ENCODE results near the genes SEMA4B, NGRN, ZNF774 and IQGAP1.

GRCh38 chr15:89824019-89824696 lies 9.5 kb upstream of the ANPEP start:
- PRO-cap = no peak

DNA sequence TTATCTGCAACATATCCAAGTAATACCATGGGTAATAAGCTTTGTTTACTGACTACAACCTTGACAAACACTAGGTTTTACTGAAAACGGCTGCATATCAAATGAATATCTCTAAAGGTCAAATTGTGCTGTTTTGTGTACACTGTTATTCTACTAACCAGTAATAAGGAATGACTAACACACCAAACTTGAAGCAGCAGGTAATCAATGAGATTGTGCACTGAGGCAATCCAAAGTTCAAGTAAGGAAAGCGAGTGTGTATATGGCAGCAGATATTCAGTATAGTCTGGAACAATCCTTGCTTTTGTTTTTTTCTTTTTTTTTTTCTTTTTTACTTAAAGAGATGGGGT lies 35.1 kb downstream of the AP3S2 start:
- PRO-cap = no peak

DNA sequence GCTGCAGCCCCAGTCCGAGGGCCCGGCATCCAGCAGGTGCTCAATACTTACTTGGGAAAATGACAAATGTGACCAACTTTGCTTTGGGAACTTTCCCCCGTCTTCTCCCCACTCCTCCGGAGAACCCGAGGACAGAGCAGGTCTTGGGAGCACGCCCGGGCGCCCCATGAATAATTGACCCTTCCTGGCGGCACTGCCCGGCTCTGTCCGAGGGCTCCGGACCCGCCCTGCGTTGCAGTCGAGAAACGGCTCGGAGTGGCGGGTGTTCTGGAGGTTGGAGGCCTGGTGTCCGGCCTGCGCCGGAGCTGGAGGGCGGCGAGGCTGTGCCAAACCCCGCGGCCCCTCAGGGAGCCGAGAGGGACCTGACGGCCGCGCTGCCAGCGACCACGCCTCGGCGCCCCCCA lies 1.1 kb upstream of the ZNF710 start:
- PRO-cap = no peak

DNA sequence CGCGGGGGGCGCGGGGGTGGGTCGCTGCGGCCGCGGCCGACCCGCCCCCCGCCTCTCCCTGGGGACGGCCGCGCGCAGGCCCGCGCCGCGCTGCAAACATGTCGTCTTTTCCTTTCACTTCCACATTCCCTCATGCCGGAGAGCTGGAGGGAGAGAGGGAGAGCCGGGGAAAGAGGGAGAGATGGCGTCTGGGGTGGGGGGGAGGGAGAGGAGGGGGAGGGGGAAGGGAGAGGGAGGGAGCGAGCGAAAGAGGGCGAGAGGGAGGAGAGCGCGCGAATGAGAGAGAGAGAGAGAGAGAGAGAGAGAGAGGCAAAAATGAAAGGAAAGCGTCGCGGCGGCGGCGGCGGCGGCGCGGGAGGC lies 545 bp downstream of the ZNF710 start:
- PRO-cap = bidirectional peak, plus-strand start at position 125 of the sequence, minus-strand start at position 56 of the sequence; bidirectional peak, plus-strand start at position 246 of the sequence, minus-strand start at position 278 of the sequence

DNA sequence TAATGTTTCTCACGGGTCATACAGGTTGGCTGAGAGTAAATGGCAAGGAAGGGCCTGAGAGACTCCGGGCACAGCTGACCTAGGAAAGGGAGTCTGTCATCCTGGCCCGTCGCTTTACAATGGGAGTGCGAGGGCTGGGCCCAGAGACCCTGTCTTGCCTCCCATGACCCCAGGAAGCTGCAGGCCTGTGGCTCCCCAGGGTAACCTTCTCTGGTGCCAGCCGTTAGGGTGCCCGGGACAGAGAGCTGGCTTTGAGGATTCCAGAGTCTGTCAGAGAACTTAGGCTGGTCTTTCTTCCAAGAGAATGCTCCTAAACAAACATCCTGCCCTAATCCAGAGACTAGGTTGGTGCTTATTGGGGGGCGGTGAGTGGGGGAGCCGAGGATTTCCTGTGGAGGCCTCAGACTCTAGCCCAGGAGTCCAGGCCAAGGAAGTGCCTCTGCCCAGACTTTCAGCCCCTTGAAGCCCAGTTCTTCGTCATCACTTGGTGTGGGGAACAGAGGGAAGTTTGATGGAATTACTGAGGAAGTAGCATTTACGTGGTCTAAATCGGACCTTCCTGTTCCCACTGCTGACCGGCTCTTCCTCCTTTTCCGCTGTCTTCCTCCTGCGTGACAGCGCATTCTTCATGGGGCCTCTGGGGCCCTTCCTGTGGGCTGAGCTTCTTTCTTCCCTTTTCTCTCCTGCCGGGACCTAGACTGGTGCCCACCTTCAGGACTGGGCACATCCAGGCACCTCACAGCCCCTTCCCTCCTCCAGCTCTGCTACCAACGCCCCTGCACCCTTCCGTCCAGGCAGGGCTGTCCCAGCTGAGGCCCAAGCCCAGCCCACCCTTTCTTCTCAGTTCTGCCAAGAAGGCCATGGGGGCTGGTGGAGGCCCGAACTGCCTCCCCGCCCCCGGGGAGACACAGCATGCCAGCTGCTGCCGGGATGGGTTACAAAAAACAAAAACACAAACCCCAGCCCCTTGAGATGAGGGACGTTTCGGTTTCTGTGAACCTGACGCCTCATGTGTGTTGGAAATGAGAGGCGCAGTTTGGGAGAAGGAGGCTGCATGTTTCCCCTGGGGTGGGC lies 18.8 kb downstream of the ZNF710 start:
- PRO-cap = bidirectional peak, plus-strand start at position 620 of the sequence, minus-strand start at position 461 of the sequence

GRCh38 chr15:90061910-90062982 lies 40.0 kb downstream of the IDH2 start:
- PRO-cap = no peak

DNA sequence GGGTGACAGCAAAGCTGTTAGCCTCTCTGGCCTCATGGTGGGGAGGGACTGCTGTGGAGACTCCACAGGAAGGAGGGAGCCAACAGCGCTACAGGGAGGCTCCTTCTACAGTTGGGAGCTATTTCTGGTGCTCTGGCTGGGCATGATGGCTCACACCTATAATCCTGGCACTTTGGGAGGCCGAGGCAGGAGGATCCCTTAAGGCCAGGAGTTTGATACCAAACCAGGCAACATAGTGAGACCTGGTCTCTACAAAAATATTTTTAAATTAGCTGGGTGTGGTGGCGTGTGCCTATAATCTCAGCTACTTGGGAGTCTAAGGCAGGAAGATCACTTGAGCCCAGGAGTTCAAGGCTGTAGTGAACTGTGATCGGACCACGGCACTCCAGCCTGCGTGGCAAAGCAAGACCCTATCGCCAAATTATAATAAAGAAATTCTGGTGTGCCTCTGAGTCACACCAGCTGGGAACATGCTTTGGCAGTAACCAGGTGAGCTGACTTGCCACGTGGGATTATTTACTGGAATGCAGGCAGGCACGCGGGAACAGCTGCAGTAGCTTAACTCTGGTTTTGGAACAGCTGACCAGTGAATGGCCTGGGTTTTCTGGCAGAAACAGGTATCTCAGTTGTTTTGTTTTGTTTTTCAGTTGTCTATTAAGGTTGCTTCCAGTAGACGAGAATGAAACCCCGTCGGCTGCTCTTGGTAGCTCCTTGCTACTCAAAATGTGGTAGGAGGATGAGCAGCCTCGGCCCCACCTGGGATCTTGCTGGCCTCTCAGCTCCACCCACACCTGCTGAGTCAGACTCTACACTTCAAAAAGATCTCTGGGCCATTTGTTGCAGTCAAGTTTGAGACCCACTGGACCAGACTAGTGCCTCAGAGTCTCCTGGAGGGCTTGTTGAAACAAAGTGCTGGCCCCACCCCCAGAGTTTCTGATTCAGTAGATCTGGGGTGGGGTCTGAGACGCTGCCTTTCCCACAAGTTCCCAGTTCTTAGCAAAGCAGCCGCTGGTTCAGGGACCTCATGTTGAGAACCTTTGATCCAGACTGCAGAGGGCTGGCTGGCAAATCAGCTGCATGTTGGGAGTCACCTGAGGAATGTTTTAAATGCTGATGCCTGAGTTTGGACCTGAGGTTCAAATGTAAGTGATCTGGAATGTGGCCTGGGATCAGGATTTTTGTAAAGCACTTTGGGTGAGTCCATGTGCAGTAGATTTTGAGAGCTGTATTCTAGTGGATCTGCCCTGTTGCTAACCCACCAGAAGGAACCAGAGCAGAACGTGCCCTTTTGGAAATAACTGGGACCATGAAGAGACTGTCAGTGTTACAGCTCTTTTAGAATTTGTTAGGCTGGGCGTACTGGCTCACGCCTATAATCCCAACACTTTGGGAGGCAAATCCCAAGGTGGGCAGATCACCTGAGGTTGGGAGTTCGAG lies 26.6 kb downstream of the IDH2 start:
- PRO-cap = no peak

DNA sequence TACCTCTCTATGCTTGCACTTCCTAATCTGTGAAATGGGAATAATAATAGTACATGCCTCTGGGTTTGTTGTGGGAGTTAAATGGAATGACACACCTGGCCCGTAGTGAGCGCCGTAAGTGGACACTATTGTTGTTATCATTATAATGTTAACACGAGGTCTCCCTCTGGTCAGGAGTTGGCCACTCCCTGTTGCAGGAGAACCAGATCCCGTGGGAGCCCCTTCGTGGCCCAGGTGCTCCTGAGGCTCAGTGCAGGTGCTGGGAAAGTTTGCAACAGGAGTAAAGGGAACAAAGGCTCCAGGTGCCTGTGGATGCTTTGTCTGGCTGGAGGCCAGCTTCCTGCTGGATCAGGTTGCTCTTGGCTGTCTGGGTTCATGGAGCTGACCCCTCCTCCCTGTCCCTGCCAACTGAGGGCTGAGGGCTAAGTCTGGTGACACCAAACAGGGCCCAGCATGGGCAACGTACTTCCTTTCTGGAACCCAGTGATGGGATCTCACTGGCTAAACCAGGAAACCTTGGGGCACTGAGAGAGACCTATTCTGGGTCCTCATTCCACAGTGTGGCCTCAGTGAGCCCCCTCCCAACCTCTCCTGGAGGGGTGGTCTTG lies 40.0 kb upstream of the SEMA4B start:
- PRO-cap = no peak

DNA sequence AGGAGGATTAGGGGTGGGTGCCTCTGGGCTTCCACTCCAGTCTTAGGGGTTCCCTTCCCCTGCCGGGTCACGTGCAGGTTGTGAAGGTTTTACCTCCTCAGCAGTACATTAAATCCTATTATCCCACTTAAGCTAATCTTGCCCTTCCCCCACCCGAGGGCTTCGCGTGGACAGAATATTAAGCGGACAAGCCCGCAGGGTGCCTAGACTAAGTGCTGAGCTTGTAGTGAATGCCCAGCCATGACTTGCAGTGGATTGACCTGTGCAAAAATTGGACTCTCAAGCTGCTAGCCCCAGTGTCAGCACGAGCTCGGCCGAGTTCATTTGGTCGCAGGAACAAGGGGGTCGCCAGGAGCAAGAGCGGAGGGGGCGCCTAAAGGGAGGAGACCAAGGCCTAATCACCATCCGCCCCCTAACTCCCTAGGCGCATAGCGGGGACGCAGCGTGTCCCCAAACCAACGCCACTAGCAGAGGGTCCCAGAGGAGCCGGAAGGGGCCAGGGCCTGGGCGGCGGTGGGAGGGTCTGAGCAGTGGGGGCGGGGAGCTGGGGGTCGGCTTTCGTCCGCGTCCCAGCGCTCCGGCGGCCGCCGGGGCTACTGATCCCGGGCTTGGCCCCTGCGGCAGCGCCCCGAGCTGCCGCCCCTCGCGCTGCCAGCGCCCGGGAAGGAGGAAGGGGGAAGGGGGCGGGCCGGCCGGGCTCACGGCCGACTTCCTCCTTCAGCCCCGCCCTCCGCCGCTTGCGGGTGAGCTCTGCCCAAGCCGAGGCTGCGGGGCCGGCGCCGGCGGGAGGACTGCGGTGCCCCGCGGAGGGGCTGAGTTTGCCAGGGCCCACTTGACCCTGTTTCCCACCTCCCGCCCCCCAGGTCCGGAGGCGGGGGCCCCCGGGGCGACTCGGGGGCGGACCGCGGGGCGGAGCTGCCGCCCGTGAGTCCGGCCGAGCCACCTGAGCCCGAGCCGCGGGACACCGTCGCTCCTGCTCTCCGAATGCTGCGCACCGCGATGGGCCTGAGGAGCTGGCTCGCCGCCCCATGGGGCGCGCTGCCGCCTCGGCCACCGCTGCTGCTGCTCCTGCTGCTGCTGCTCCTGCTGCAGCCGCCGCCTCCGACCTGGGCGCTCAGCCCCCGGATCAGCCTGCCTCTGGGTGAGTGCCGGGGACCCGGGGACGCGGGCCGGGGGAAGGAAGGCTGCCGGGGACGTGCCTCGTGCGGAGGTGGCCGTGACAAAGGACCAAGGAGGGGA lies at the start of gene SEMA4B:
SEMA4B (plus strand) TSS at position 736 of the 1,239 bp plus-strand sequence.
- PRO-cap = bidirectional peak, plus-strand start at position 504 of the sequence, minus-strand start at position 466 of the sequence; bidirectional peak, plus-strand start at position 757 of the sequence, minus-strand start at position 660 of the sequence

- PRO-cap = no peak
Observed at GRCh38 chr15:90227948-90228359, 5.8 kb downstream of the CIB1 start.

- PRO-cap = bidirectional peak, plus-strand start at chr15:90265729, minus-strand start at chr15:90265594; bidirectional peak, plus-strand start at chr15:90266431, minus-strand start at chr15:90266293
Observed at GRCh38 chr15:90265446-90266556, at the start of gene NGRN. Gene NGRN, plus strand, starts transcription at chr15:90265672.

- PRO-cap = no peak
Observed at GRCh38 chr15:90306520-90306740, 41.0 kb downstream of the NGRN start.

DNA sequence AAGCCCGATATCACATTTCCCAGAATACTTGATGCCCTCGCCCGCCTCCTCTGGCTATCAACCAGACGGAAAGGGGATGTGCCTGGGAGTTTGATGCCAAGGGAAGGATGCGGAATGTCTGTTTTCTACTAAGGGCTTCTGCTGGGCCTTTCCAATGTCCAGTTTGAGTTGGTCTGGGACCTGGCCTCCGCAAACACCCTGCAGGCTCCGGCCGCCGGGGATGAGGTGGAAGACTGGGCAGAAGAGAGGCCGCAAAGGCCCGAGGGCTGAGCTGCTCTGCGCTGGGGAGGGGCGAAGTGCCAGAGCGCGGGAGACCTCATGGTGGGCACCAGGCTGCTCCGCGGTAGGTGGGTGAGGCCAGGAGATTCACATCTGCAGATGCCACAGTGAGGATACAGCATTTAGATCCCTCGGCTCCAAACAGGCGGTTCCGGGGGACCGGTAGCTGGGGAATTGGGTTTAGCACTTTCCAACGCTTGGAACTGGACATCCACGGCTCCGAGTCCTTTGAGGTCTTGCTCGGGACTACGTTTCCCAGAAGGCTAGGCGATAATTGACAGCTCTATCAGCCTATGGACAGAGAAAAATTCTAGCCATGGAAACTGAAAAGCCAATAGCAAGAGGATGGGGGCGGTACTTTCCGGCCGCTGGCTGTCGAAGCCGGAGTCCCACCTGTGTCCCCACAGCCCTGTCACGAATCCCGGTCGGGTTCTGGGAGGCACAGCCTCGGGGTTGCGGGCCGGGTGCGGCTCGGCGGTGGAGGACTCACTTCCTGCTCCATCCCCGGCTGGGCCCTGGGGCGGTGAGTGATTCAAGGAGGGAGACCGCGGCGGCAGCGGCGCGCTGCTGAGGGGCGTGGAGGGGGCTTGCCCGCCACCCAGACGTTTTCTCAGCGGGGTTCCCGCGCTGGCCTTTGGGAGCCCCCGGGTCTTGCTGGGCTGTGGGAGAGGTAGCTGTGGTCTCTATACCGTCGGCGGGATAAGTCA lies at the start of gene ZNF774:
ZNF774 (plus strand) TSS at position 675 of the 986 bp plus-strand sequence.
- PRO-cap = unidirectional peak, plus-strand start at position 87 of the sequence; bidirectional peak, plus-strand start at position 696 of the sequence, minus-strand start at position 484 of the sequence

- PRO-cap = no peak
Observed at GRCh38 chr15:90352596-90353105, 567 bp downstream of the ZNF774 start.

- PRO-cap = bidirectional peak, plus-strand start at chr15:90388277, minus-strand start at chr15:90387917
Observed at GRCh38 chr15:90388084-90388423, at the start of gene IQGAP1. Gene IQGAP1, plus strand, starts transcription at chr15:90388242.

- PRO-cap = bidirectional peak, plus-strand start at chr15:90459635, minus-strand start at chr15:90459516
Observed at GRCh38 chr15:90459439-90459836, 70.3 kb upstream of the CRTC3 start.

- PRO-cap = no peak
Observed at GRCh38 chr15:90480984-90481272, 48.8 kb upstream of the CRTC3 start.

- PRO-cap = no peak
Observed at GRCh38 chr15:90492432-90492755, 37.3 kb upstream of the CRTC3 start.

DNA sequence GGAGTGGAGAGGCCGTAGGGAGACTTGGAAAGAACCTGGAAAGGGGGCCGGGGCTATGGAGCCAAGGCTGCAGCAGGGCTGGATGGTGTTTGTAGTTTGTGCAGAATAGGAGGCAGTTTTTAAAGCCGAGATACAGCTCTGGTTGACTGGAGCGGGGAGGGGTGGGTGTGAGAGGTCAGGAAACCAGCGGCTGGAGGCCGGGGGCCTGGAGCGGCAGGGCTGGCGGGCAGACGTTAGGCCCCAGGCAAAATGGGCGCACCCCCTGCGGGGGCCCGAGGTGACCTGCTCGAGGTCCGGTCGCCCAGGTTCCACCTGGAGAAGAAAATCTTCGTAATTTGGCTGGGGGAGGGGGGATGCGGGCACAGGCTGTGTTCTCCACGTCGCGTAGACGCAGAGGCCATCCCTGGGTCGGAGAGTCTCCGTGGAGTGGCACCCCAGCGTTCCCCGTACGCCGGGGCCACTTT lies 420 bp upstream of the CRTC3 start:
- PRO-cap = no peak

GRCh38 chr15:90597481-90598010 lies 67.8 kb downstream of the CRTC3 start:
- PRO-cap = no peak